GM12891 (cell line): ENCODE measurements around the gene TOM1L1.

GRCh38 chr17:51119238-51120294 is 1.1 kb downstream of the SPAG9 start:
- RRBS, result 2% methylated on average over 9 of the region's 40 CpGs

- RRBS, result no CpG with 5 or more reads among the region's 4 CpGs
These were observed 1.5 kb upstream of the SPAG9 start for GRCh38 chr17:51122287-51122477.

DNA sequence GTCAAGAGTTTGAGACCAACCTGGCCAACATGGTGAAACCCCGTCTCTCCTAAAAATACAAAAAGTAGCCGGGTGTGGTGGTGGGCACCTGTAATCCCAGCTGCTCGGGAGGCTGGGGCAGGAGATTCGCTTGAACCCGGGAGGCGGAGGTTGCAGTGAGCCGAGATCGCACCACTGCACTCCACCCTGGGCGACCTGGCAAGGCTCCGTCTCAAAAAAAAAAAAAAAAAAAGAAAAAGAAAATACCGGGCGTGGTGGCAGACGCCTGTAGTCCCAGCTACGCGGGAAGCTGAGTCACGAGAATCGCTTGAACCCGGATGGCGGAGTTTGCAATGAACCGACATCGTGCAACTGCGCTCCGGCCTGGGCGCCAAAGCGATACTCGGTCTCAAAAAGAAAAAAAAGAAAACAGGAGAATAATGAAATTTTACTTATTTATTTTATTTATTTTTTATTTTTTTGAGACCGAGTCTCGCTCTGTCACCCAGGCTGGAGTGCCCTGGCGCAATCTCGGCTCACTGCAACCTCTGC is 1.5 kb upstream of the NME1 start:
- RRBS, result no CpG with 5 or more reads among the region's 30 CpGs

GRCh38 chr17:52132793-52133205 is 25.7 kb downstream of the CA10 start:
- RRBS, result no CpG with 5 or more reads among the region's 4 CpGs

DNA sequence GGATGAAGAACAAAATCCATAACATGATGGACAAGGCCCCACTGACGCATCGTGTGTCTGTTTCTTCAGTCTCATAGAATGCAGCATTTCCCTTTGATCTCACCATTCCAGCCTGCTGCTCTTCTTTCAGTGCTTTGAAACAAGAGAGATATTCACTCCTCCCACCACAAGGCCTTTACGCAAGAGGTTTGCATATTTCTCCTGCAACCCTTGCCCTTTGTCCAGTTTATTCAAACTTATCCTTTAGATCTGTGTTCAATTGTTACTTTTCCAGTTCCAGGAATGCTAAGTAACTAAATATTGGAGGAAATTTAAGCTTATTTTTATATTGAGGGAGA is 101.8 kb downstream of the KIF2B start:
- RRBS, result no CpG with 5 or more reads among the region's 3 CpGs

DNA sequence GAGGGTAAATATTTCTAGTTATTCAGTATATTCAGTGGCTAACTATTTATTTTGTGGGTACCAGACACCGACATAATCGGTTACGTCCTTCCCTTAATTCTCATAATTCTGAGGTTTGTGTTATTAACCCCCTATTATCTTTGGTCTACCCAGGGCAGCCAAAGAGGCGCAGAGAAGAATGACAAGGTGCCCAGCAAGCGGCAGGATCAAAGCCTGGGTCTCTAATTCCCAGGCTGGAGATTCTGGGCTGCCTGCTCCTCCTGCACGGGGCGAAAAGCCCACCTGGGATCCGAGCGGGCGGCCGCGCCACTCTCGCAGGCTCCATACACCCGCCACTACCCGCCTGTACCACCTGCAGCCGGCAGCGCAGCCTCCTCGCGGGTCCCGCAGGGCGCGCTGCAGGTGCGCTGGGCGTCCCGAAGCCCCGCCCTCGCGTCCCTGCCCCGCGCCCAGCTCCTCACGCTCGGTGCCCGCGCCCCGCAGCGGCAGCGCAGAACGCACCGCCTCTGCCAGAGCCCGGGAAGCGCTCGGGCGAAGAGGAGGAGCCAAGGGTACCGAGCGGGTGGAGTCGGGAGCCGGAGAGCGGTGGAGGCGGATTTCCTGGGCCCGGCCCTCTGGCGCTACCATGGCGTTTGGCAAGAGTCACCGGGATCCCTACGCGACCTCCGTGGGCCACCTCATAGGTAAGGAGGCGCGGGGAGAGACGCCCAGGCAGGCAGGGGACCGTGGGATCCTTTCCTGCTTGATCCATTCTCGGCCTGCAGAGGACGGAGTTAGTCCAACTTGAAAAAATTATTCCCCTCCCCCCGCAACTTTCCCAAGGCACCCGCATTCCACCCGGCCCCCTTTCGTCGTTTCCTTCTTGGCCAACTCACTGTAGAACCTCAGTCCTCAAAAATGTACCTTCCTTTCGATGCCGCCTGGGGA is at the start of gene TOM1L1:
TSS of gene TOM1L1 (plus strand) at position 612 of the 927 bp plus-strand sequence.
- RRBS, result 4% methylated on average over 10 of the region's 69 CpGs

GRCh38 chr17:54968109-54968345 is 427 bp downstream of the COX11 start:
- RRBS, result 2% methylated on average over 8 of the region's 18 CpGs

GRCh38 chr17:55219384-55219776 is 45.4 kb upstream of the HLF start:
- RRBS, result no CpG with 5 or more reads among the region's 1 CpG

DNA sequence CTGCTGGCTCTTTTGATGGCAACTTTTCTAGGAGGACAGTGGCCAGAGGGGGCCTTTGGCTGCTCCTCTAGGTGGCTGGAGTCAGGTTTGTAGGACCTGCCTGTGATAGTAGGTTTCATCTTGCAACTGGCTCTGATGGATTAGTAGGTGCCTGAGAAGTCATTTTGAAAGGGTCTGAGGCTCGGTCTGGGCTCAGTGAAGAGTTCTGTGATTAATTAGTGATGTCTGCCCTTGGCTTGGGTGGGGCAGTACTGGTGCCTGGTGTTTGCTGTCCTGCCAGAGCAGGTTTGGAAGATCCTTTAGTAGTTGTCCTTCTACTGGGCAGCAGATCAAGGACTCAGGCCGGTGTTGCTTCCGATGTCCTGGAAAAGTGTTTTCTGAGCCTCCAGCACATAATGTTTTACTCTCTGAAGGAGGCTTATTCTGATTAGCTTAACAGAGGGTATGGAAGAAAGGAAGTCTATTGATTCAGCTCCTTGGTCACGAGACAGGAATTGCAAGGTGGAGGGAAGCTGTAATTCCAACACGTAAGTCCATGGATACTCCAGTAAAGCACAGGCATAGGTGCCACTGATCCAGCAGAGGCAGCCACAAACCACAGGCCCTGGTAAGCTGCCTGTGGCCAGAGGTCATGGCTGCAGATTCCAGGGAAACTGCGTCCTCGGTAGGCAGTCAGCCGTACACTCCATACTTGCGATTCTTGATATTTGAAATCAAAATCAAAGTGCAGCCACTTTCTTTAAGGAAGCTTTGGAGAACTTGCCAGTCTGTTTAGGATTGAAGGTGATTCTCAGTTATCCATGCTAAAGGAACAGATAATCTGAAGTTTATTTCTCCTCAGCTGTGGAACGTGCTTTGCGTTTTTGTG is 18.6 kb downstream of the HLF start:
- RRBS, result no CpG with 5 or more reads among the region's 11 CpGs

GRCh38 chr17:55284071-55285226 is 19.7 kb downstream of the HLF start:
- RRBS, result no CpG with 5 or more reads among the region's 6 CpGs

DNA sequence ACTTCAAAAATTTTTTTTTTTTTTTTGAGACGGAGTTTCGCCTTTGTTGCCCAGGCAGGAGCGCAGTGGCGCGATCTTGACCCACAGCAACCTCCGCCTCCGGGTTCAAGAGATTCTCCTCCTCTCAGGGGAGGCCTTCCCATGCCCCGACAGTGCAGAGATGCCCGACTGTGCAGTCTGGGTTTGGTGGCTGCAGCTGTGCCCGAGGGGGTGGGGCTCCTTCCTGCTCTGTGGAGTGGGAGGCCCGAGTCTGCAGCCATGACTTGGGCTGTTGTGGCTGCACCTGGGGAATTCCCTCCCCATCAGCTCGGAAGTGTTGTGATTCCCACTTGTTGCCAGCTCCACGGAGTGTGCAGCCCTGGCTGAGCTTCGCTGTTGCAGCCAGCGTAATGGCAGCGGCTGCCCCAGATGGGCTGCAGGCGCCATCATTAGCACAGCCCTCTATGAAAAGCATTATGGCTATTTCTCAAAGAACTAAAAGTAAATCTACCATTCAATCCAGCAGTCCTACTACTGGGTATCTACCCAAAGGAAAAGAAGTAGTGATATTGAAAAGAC is 145.0 kb downstream of the TMEM100 start:
- RRBS, result no CpG with 5 or more reads among the region's 17 CpGs

DNA sequence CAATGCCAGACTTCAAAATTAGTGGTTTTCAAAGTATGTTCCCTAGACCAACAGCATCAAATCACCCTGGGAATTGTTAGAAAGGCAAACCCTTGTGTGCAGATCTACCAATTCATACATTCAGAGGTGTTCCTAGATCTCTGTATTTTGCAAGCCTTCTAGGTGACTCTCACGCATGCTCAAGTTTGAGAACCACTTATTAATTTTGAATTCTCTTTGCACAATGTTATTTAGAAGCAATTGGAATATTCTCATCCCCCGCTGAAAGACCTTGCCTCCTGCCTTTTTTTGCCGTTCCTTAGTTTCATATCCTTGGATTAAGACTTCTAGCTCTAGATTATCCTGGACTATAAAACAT is 82.7 kb downstream of the PCTP start:
- RRBS, result no CpG with 5 or more reads among the region's 3 CpGs

DNA sequence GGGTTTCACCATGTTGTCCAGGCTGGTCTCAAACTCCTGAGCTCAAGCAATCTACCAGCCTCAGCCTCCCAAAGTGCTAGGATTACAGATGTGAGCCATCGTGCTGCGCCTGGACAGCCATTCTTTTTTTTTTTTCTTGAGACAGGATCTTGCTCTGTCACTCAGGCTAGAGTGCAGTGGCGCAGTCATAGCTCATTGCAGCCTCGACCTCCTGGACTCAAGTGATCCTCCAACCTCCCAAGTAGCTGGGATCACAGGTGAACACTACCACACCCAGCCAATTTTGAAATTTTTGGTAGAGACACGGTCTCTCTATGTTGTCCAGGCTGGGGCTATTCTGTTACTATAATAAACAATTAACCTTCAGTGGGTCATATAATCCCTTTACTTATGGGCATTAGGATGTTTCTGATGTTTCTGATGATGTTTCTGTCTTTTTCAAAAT is 49.7 kb upstream of the AKAP1 start:
- RRBS, result no CpG with 5 or more reads among the region's 5 CpGs

DNA sequence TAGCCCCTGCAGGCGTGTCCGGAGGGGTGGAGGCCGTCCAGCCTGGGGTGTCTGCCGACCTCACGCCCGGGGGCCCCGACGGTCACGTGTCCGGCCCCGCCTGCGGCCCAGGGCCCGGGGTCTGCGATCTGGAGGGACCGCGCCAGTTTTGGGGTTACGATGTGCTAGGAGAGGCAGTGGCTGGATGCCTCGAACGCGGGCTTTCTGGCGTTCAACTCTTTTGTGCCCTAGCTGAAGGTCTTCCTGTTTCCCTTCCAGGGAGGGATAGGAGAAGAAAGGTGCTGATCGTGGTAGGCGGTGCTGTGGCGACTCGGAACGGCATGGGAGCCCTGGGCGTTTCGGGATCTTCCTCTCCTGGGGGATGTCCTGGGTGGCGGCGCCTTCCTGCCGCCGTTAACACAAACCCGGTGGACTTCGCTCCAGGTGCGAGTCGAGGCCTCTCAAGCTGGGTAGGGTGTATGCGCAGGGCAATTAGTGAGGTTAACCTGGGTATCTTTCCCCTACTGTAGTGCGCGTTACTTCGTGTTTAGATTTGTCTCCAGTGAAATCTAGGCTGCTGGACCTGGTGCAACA is 1.2 kb downstream of the AKAP1 start:
- RRBS, result 2% methylated on average over 5 of the region's 40 CpGs

- RRBS, result no CpG with 5 or more reads among the region's 29 CpGs
These were observed 435 bp upstream of the MSI2 start for GRCh38 chr17:57255915-57256260.

- RRBS, result no CpG with 5 or more reads among the region's 4 CpGs
These were observed 3.5 kb downstream of the MSI2 start for GRCh38 chr17:57259833-57260154.

DNA sequence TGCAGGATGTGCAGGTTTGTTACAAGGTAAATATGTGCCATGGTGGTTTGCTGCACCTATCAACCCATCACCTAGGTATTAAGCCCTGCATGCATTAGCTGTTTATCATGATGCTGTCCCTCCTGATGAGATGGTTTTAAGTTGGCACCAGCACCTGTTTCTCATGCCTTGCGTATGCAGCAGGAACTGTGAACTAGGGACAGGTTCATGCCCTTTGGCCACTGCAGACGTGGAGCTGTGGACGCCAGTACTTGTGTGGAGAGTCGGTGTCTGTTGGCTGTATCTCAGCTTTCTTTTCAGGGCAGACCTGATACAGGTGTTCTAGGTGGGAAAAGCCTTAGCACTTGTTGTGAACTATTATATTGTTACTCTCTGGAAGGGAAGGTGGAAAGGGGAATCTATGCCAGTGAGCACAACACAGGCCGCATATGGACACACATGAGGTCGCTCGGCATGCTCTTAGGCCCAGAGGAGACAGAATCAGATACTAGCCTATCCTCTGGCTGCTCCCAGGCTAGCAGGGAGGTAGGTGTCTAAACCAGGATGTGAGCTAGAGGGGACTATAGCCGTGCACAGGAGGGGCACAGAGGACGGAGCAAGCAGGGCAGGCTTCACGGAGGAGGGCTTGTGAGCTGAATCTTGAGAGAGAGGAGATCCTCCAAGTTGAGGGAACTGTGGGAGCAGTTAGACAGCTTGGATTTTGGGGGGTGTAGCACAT is 22.6 kb downstream of the MSI2 start:
- RRBS, result no CpG with 5 or more reads among the region's 10 CpGs

DNA sequence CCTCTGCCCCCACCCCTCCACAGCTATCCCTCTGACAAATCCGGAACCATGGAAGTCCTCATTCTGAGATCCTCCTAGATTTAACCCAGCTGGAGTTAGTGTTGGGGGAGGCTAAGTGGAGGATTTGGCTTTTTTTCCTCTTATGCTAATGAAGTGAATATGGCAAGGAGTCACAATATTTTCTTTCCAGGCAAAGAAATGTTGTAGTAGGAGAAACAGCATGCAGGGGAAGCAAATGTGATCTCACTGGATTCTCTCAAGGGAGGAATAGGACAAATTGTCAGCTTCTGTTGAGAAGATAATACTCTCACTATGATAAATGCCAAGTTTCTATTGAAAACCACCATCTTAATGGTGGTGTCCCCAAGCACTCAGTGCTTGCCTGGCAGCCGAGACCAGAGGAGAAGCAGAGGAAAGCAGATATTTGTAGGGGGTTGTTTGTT is 159.5 kb downstream of the MSI2 start:
- RRBS, result no CpG with 5 or more reads among the region's 2 CpGs

DNA sequence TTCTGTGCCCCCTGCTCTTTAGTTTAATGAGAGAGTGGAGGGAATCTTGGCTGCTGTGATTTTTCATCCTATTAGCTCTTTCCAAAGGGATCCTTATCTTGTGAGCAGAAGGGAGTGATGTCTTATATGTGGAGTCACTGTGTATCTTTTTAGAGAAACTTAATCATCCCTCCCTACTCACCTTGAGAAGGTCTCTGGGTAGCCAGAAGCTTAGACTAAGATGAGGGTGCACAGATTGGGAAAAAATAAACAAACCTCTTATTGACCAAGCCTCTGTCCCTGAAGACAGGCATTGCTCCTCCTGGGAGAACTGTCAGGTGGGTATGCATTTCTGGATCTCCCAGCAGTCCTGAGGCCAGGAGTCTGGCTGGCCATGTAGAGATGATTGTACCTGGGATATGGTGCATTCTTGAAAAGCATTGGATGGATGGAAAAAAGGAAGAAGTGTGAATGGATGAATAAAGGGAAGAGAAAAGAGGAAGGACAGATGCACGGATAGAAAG is 210.6 kb downstream of the MSI2 start:
- RRBS, result no CpG with 5 or more reads among the region's 1 CpG

DNA sequence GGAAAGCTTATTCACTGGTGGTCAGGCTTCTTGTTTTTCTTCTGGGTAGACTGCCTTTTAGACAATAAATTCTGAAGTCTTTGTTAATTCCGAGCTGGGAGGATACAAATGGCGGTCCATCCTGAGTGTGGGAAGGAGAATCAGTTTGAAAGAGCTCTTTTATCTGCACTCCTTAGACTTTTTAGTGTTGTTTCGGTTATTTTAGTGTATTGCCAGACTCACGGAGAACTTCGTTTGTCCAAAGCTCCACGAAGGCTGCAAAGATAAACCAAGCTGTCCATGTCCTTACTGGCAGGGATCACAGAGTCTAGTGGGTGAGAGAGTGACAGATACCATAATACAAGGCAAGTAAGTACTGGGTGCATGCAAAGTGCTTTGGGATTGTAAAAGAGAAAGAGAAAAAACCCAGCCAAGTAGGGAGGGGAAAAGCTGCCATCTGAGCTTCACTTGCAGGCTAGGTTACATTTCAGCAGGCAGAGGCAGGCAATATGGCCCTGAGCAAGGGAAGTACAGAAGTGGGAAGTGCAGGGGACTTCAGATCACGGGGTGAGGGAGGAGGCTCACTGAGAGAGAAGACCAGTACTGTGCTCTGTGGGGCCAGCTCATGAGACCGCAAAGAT is 230.4 kb downstream of the MSI2 start:
- RRBS, result no CpG with 5 or more reads among the region's 8 CpGs